IMR-90 (cell line): ENCODE measurements around a stretch of chr15.

- RRBS, result 2% methylated on average over 8 of the region's 33 CpGs
CAGE:
- cytosol, long polyA plus RNA, result no peak
- long polyA plus RNA, result no peak
- nucleus, long polyA plus RNA, result no peak
These were observed 80.9 kb upstream of the BNC1 start for GRCh38 chr15:83365156-83365897.

DNA sequence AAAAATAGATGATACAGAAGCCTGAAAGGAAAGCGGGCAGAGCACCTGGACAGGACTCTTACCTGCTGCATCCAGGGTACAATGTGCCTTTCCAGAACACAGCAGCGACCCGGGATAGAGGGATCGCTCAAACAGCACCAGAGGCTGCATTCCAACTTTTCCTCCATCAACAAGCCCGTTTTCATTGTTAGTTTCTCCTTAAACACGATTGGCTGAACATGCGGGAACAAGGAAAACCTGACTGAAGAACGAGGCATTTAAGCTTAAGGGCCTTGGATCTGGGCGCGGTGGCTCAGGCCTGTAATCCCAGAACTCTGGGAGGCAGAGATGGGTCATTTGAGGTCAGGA, 31.4 kb upstream of the ZSCAN2 start:
- RRBS, result no CpG with 5 or more reads among the region's 10 CpGs
CAGE:
- cytosol, long polyA plus RNA, result no peak
- long polyA plus RNA, result no peak
- nucleus, long polyA plus RNA, result no peak

GRCh38 chr15:84633720-84634385, 20.2 kb downstream of the WDR73 start:
- RRBS, result 3% methylated on average over 31 of the region's 70 CpGs
CAGE:
- cytosol, long polyA plus RNA, result no peak
- long polyA plus RNA, result no peak
- nucleus, long polyA plus RNA, result no peak

- RRBS, result no CpG with 5 or more reads among the region's 8 CpGs
CAGE:
- cytosol, long polyA plus RNA, result no peak
- long polyA plus RNA, result no peak
- nucleus, long polyA plus RNA, result no peak
These were observed 13.4 kb upstream of the ZNF592 start for GRCh38 chr15:84734840-84735516.

GRCh38 chr15:84784934-84785361, 32.2 kb upstream of the ALPK3 start:
- RRBS, result no CpG with 5 or more reads among the region's 5 CpGs
CAGE:
- cytosol, long polyA plus RNA, result no peak
- long polyA plus RNA, result no peak
- nucleus, long polyA plus RNA, result no peak

DNA sequence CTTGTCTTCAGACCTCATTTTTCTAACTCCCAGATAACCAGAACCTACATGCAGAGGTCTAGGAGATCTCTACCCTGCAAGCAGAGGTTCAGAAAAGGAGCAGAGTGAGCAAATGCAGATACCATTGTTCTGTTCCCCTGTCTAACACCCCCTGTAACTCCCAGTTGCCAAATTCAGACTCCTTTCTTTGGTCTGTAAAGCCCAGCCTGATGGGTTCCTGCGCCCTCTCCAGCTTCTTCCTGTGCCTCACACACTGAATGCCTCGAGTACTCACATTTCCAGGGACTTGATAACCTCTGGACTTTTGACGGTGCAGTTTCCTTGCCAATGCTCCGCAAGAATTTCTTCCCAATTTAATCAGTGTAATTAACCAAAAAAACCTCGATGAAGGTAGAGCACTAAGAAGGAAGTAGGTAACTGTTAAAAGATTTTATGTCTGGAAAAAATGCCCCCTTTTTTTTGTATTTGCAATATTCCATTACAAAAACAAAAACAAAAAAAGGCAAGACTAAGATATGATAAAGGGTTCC, 19.3 kb downstream of the PDE8A start:
- RRBS, result no CpG with 5 or more reads among the region's 5 CpGs
CAGE:
- cytosol, long polyA plus RNA, result no peak
- long polyA plus RNA, result no peak
- nucleus, long polyA plus RNA, result no peak

GRCh38 chr15:85102061-85102386, 120.4 kb downstream of the PDE8A start:
- RRBS, result no CpG with 5 or more reads among the region's 5 CpGs
CAGE:
- cytosol, long polyA plus RNA, result no peak
- long polyA plus RNA, result no peak
- nucleus, long polyA plus RNA, result no peak

DNA sequence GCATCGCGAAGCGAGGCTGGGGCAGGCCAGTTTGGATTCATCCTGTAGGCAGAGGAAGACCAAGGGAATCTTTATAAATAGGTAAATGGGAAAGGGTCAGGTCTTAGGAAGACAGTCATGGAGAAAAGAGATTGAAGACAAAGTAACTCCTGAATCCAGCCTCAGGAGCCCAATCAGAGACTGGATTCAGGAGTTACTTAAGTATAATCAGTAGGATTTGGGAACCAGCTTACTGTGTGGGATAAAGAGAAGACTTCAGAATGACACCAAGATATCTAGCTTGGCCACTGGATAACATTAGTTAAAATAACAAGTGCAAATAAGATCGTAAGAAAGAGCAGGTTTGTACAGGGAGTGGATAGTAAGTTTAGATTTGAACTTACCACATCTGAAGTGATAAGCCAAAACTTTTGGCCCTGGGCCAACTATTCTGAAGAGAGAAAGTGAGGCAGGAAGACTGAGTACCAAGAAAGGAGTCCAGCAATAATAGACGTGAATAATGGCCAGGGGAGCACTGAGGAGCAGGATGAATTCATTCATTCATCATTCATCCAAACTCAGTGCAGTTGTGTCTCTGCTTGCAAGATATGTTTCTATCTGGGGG, 122.8 kb downstream of the PDE8A start:
- RRBS, result no CpG with 5 or more reads among the region's 5 CpGs
CAGE:
- cytosol, long polyA plus RNA, result no peak
- long polyA plus RNA, result no peak
- nucleus, long polyA plus RNA, result no peak

DNA sequence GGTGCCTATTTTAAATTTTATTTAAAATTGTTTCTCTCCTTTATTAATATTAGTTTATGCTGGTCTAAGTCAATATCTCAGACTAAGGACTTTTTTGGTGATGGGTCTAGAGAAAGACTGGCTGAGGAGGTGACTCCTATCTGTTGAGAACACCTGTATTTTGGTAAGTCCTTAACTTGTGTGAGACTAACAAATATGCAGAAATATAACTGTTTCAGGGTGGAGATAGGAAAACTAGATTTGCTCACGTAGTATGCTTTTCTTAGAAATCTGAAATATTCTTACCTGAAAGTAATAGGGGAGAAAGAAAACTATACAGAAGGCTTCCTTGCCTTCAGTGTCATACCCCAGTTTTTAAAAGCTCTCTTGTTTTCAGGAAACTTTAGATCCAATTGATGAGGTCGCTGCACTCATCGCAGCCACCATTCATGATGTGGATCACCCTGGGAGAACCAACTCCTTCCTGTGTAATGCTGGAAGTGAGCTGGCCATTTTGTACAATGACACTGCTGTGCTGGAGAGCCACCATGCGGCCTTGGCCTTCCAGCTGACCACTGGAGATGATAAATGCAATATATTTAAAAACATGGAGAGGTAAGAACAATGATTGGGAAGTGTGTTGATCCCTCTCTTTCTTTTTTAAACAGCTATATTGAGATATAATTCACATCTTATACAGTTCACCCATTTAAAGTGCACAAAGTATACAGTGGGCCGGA, 138.9 kb downstream of the PDE8A start:
- RRBS, result no CpG with 5 or more reads among the region's 5 CpGs
CAGE:
- cytosol, long polyA plus RNA, result no peak
- long polyA plus RNA, result no peak
- nucleus, long polyA plus RNA, result no peak

DNA sequence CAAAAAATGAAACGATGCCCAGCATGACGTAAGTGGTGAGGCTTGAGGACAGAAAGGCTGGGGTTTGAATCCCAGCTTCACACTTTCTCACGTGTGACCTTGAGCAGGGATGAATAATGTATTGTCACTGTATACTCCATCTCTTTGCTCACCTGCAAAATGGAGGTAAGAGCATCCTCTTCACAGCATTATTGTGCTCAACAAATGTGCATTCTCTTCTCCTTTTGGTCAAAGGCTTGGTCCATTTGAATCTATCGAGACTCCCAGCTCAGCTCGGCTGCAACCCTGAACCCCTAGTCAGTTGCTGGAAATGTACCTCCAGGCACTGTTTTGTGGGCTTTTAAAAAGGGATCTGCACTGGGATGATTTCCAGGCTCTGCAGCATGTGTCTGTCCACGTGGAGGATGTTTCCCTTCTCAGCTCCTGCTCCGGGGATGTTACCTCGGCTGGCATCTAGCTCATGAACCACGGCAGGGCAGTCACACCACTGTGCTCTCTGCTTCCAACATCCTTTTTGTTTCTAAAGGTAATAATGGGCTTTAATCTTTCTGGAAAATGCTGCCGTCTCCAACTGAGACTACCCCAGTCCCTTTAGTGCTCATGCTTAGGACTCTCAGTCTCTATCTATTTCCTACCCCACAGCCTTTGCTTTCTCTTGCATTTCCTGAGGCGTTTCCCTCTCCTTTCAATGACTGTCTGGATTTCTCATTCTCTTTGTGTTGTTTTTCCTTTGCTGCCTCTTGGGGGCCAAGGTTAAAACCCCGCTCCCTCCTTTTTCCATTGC, 43.0 kb upstream of the AKAP13 start:
- RRBS, result no CpG with 5 or more reads among the region's 12 CpGs
CAGE:
- cytosol, long polyA plus RNA, result no peak
- long polyA plus RNA, result no peak
- nucleus, long polyA plus RNA, result no peak

DNA sequence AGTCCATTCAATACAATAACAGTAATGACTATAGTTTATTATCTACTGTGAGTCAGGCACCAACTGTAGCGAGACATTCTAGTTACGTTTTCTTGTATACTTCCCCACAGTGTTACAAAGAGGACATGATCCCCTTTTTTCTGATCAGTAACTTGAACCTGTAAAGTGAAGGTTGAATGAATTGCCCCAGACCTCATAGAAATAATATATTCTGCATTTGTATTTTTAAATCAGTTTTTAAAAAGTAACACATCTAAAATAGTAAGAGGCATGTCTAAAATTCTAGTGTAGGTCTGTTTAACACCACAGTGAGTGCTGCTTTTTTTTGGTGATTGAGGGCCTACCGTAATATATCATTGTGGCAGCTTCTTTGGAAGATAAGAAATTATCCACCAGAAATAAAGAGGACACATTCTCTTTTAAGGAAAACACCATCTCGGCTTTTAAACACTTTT, 76.6 kb downstream of the AKAP13 start:
- RRBS, result no CpG with 5 or more reads among the region's 4 CpGs
CAGE:
- cytosol, long polyA plus RNA, result no peak
- long polyA plus RNA, result no peak
- nucleus, long polyA plus RNA, result no peak

DNA sequence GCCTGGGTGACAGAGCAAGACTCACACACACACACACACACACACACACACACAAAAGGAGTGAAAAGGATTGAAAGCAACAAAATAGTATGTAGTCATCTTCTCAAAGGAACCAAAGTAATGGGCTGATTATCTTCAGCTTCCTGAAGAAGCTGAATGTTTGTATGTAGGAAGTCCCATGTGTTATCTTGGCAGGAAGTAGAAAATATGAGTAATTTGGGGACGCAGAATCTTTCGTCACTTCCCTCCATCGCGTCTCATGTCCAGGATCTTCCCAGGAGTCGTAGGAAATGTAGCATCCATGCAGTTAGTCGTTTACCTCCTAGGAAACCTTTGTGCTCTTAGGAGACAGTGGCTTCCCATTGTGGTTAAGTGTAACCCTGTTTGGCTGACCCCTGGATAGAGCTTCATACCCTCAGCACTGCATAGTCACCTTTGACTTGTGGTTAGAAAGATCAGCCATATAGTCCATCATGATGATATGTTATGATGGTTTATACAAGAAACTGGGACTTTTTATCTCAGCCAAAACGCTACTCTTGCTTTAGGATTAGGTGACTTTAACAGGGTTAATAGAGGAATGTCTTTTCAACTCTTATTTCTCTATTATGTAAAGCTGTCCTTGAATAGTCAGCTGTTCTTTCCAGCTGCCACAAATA, 92.4 kb downstream of the KLHL25 start:
- RRBS, result no CpG with 5 or more reads among the region's 7 CpGs
CAGE:
- cytosol, long polyA plus RNA, result no peak
- long polyA plus RNA, result no peak
- nucleus, long polyA plus RNA, result no peak

DNA sequence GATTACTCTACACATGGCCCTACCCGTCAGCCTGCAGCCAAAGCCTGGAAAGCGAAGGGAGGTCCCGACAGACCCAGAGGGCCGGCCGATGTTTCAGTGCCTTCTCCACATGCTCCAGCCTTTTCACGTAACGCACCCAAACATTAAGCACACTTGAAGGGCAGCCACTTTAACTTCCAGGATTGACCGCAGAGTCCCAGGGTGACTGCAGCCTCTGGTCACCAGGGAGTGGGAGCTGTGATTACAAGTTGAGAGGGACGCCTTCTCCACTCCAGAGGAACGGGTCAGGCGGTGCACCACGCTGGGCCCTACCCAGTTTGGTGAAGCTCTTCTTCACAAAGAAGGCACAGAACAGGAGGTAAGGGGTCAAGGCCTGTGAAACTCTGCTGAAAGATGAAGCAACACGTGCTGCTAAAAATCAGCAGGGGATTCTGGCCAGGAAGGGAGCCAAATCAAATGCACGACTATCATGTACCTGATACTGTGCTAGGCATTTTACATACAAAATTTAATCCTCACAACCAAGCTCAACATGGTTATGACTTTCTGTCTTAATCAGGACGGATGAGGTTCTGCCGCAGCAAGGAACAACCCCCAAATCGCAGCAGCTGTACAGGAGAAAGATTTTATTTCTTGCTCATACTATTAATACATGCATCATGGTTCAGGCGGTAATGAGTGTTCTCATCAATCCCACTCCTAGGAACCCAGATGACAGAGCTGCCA, 17.1 kb downstream of the KLHL25 start:
- RRBS, result no CpG with 5 or more reads among the region's 18 CpGs
CAGE:
- cytosol, long polyA plus RNA, result no peak
- long polyA plus RNA, result no peak
- nucleus, long polyA plus RNA, result no peak

GRCh38 chr15:86630927-86631352, 551.3 kb downstream of the AGBL1 start:
- RRBS, result 76% methylated on average over 2 of the region's 7 CpGs
CAGE:
- cytosol, long polyA plus RNA, result no peak
- long polyA plus RNA, result no peak
- nucleus, long polyA plus RNA, result no peak

- RRBS, result 4% methylated on average over 4 of the region's 39 CpGs
CAGE:
- cytosol, long polyA plus RNA, result no peak
- long polyA plus RNA, result no peak
- nucleus, long polyA plus RNA, result no peak
These were observed 988 bp downstream of the NTRK3 start for GRCh38 chr15:88255594-88255907.

DNA sequence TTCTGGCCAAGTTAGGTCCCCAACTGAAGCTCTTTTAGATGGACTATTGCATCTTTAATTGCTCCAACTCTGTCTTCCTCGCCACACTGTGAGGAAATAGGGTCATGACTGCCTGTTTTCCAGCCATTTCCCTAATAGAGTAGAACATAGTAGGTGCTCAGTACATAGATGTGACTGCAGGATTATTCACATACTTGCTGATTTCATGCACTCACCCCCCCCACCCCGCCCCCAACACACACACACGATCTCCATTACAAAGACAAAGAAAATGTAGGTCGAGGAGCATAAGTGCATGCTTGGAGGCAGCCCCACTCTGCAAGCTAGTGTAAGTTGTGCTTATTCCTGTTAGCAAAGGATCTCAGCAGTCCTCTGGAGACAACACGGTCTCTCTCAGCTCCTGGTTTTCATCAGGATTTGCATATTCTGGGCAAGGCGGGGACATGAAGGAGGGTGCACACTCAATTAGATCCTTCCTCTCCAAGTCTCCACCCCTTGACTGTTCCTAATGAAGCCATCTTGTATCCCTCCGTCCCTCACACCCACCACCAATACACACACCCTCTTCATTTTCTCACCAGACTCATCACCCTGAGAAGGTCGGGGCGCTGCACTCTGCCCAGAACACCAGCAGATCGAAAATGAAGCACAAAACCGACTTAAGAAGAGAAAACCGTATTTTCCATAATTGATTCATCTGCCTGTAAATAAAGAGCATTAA, 63.9 kb downstream of the MRPL46 start:
- RRBS, result no CpG with 5 or more reads among the region's 12 CpGs
CAGE:
- cytosol, long polyA plus RNA, result no peak
- long polyA plus RNA, result no peak
- nucleus, long polyA plus RNA, result no peak

- RRBS, result no CpG with 5 or more reads among the region's 7 CpGs
CAGE:
- cytosol, long polyA plus RNA, result no peak
- long polyA plus RNA, result no peak
- nucleus, long polyA plus RNA, result no peak
These were observed 12.2 kb downstream of the MRPL46 start for GRCh38 chr15:88454887-88455398.

DNA sequence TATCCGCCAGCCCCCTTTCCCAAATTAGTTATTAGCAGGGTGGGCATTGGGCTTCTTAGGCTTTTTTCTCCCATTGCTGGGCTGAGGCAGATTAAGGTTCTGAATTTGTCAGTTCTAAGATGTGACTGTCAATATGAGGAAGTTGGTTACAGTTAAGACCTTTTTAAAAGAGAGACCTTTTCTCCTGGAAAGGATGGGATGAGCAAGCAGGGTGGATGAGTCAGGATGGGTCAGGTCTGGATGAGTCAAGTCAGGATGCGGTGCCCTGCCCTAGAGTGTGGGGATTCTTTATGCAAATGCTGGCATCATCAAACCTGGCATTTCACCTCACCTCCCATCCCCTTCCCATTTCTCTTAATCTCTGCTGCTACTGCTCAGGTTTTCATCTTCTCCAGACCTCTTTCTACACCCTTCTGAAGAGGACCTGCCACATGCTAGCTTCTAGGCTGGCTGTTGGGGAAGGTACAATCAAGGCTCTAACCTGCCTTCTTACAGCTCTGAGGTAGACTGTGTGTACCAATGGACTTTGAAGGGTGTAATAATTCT, 2.0 kb downstream of the AEN start:
- RRBS, result no CpG with 5 or more reads among the region's 2 CpGs
CAGE:
- cytosol, long polyA plus RNA, result no peak
- long polyA plus RNA, result no peak
- nucleus, long polyA plus RNA, result no peak

GRCh38 chr15:88626256-88626915, 5.2 kb downstream of the AEN start:
- RRBS, result no CpG with 5 or more reads among the region's 18 CpGs
CAGE:
- cytosol, long polyA plus RNA, result no peak
- long polyA plus RNA, result no peak
- nucleus, long polyA plus RNA, result no peak

- RRBS, result 92% methylated on average over 1 of the region's 15 CpGs
CAGE:
- cytosol, long polyA plus RNA, result no peak
- long polyA plus RNA, result no peak
- nucleus, long polyA plus RNA, result no peak
These were observed 7.2 kb upstream of the ISG20 start for GRCh38 chr15:88631488-88632229.